ENCODE data around the genes FOLR2 and PHOX2A.

DNA sequence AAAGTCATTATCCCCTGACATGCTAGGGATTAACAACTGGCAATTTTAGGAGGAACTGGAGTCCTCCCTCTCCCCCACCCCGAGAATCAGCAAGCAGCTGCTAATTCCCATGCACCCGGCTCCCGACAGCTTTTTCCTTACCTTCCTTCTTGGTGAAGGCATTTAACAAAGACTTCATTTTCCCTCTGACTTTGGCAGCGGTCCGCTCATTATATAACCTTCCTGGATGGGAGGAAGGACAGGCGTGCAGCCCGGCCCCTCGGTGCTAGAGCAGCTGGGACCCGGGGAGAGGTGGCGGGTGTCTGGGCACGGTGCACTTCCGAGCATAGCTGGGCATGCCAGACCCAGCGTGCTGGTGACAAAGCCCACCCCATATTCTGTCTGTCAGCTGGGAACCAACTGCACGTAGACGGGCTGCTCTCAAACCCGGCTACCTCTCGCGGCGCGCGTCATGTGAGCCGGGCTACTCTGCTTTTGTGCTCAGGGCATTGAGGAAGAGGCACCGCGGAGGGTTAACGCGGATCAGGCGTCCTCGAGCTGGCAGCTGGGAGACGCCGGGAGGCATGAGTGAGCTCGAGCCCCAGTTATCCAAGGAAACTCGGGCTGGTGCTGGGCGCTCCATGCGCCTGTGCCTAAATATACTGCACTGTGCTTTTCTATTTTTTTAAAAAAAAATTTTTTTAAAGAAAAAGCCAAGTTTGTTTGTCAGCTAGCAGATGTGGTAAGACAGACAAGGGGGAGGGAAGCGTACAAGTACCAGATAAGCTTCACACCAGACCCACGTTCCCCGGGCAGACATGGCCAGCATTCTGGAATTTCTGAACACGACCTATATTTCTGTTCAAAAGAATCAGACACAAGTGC, 425.8 kb downstream of the SHANK2 start:
- PRO-cap, result no peak

GRCh38 chr11:70951600-70952363, 300.6 kb downstream of the SHANK2 start:
- PRO-cap, result no peak

DNA sequence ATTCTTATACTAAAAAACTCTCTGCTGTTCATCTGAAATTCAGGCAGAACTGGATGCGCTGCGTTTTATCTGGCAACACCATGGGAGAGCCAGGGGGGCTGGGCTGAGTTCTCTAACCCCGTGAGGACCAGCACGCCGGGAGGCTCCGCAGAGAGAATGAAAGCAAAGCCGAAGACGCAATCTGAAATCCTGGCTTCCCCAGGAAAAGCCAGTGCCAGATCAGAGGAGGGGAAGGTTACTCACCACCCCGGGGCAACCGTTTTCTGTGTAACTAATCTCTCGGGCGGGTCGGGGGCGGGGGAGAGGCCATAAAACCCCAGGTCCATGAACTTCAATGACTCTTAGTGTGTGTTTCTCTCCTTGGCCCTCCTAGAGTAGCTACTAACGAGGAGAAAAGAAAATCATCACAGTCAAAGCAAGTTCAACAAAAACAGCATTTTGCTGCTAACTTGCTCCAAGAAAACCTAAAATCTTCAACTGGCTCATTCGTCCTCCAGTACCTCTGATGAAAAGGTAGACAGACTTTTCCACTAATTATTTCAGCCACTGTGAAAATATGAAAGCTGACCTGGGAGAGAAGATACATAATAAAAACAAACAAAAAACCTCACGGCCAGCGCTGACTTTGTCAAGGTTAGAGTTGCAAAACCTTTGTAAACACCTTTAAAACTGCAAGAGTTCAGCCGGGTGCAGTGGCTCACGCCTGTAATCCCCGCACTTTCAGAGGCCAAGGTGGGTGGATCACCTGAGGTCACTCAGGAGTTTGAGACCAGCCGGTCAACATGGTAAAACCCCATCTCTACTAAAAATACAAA, 99.2 kb downstream of the SHANK2 start:
- PRO-cap, result no peak

GRCh38 chr11:71222351-71222878, 30.0 kb downstream of the SHANK2 start:
- PRO-cap, result no peak

DNA sequence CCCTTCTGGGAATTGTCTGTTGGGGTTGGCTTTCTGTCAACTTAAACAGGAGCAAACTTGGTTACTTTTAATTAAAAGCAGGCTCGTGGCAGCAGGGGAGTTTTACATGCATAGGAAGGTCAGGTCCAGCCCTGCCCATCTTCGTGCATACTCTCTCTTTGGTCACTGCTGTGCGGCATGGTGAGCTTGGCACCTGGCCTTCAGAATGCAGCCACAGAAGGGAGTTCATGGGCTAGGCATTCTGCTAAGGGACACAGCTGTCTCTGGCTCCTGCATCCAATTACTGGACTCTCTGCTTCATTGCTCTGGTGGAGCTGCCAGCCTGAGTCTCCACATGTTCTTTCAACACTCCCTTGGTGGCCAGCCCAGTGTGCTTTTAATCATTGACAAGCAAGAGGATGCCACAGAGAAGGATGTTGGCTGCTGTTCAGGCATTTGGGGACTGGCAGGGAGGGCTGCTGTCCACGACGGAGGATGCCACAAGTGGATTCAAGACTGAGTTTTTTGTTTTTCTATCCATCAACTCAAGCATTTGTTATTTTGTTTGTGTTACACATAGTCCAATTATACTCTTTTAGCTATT, 34.9 kb upstream of the SHANK2 start:
- PRO-cap, result no peak

DNA sequence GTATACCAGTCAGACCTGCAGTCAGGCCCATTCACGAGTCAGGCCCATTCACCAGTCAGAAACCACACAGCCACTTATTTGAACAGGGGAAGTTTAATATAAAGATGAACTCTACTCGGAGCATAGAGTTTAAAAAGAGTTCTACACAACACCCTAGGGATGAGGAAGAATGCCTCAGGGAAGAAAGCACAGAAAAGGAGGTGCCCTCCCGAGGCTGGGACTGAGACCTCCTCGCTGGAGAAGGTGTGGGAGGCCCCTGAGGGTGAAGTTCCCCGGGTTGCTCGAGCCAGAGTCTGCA, 13.9 kb downstream of the DHCR7 start:
- PRO-cap, result no peak

- PRO-cap, result no peak
Measured at GRCh38 chr11:71538055-71538351, 178 bp downstream of the KRTAP5-8 start.

DNA sequence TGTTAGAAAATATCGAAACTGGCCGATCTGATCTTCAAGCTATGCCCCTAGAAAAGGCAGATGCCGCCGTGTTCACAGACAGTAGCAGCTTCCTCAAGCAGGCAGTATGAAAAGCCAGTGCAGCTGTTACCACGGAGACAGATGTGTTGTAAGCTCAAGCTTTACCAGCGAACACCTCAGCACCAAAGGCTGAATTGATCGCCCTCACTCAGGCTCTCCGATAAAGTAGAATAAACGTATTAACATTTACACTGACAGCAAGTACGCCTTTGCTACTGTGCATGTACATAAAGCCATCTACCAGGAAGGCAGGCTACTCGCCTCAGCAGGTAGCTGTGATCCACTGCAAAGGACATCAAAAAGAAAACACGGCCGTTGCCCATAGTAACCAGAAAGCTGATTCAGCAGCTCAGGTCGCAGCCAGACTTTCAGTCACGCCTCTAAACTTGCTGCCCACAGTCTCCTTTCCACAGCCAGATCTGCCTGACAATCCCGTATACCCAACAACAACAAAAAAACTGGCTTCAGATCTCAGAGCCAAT, 122.8 kb upstream of the DEFB108B start:
- PRO-cap, result no peak

GRCh38 chr11:71893856-71894577, 15.8 kb downstream of the DEFB131B start:
- PRO-cap, result no peak

GRCh38 chr11:72001155-72001851, 2.6 kb downstream of the IL18BP start:
- PRO-cap, result no peak

- PRO-cap, result no peak
Measured at GRCh38 chr11:72058286-72058992, 21.9 kb downstream of the NUMA1 start.

- PRO-cap, result no peak
Measured at GRCh38 chr11:72069241-72069706, 11.1 kb downstream of the NUMA1 start.

- PRO-cap, result no peak
Measured at GRCh38 chr11:72216538-72217002, at the start of gene FOLR2. TSS of gene FOLR2 (plus strand) at chr11:72216794.

- PRO-cap, result no peak
Measured at GRCh38 chr11:72244077-72244946, at the start of gene PHOX2A. TSS of gene PHOX2A (minus strand) at chr11:72244176.

GRCh38 chr11:72352610-72353274, 81.6 kb downstream of the CLPB start:
- PRO-cap, result no peak

GRCh38 chr11:72590169-72590564, 84.1 kb downstream of the PDE2A start:
- PRO-cap, result no peak

DNA sequence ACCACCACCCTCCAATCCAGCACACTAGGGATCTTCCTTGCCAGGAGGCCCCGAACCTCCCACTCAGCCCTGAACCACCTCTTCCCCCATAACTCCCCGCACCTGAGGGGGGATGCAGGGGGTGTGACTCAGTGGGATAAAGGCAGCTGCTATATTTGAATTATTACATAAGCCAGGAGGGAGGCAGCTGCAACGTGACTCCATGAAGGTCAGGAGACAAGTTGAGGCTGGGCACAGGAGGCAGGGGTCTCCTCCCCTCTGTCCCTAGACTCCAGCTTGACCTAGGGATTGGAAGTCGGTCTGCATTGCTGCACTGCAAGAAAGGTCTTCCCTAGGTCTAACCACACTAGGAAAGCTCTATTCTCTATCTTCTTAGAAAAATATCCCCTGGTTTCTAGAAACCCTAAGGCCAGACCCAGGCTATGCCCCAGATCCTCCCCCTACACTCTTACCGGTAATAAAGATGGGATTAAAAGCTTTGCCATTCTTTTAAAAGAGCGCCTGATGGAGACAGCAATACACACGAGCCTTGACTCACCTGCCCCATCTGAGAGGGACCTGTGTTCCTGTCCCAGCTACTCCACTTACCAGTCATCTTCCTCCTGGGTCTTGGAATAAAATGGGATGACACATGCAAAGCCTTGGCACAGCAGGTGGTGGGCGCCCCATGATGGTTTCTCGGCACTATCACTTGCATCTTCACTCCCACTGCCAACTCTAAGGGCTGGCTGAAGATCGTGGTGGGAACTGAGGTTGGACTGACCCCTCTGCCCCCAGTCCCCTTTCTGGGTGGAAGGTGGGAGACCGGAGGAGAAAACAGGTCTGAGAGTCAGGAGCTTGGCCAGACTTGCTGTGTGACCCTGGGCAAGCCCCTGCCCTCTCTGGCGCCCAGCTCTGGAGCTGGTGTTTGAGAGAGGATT, 6.0 kb upstream of the PDE2A start:
- PRO-cap, result no peak

DNA sequence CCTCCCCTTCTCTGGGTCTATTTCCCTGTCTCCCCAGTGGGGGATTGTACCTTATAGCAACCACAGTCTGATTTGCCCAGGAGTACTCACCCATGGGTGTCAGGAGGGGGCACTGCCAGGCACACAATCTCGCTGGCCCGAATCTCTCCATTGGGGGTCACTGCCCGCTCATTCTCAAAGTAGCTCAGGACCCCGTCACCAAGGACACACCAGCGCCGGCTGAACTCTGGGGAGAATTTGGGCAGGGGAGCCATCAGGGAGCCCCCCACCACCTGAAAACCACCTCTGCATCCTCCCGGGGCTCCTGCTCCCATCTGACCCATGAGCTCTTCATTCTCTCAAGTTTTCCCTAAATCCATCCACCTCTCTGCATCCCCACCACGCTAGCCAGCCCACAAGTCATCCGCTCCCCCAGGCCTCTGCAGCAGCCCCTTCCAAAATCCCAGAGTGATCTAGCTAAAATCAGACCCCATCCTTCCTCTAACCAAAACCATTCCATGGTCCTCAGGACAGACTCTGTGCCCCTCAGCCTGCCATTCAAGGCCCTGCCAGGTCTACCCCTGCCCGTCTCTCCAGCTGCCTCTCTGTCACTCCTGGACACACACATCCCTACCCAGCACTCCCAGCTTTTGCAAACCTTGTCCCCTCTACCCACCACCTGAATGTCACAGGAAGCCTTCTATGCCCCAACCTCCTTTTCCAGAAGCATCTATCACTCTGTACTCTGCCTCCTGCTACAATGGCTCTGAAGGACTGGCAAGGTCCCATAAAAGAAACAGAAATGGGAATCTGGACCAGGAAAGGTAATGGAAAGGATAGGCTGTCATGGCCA, 25.3 kb upstream of the PDE2A start:
- PRO-cap, result no peak

DNA sequence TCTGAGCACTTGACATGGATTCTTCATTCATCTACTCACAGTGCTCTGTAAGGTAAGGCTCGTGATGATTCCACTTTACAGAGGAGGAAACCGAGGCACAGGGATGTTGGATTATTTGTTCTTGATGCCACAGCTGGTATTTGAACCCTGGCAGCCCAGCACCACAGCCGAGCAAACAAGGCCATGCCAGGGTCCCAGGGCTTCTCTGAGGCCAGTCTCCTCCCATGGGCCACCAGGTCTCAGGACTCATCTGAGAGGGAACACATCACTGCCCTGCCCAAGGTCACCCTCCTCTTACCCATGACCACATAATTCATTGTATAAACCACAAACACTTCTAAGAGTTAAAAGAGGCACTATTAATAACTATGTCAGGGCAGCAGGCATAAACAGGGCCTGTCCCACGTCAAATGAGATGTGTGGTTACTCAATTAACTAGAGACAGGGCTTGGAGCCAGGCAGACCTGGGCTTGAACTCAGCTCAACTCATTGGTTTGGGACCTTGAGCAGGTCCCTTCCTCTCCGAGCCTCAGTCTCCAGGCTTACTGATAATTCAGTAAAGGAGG, 33.2 kb downstream of the ARAP1 start:
- PRO-cap, result no peak

DNA sequence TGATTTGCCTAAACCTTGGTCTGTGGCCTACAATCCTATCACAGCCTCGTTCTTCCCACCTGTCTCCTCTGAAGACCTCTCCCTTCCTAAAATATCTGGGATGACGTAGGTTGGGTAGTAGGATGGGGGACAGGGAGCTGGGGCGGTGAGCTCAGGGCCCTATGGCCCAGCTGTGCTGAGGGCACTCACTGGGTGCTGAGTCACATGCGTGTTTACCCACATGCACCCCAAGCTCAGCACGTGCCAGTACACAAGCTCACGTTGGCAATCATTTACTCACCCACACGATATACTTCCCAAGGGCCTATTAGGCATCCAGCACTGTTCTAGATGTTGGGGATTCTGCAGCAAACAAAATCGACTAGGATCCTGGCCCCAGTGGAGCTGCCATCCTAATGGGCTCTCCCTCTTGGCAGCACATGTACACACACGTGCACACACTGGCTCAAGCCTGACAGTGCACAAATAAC, 28.7 kb downstream of the ARAP1 start:
- PRO-cap, result no peak

Data from vermiform appendix (tissue), 1 donor.